RPMI7951 (cell line): ENCODE measurements around a stretch of chr12.

- RAMPAGE, long total RNA = no peak
Measured at GRCh38 chr12:124683098-124683653, 115.8 kb upstream of the NCOR2 start.

DNA sequence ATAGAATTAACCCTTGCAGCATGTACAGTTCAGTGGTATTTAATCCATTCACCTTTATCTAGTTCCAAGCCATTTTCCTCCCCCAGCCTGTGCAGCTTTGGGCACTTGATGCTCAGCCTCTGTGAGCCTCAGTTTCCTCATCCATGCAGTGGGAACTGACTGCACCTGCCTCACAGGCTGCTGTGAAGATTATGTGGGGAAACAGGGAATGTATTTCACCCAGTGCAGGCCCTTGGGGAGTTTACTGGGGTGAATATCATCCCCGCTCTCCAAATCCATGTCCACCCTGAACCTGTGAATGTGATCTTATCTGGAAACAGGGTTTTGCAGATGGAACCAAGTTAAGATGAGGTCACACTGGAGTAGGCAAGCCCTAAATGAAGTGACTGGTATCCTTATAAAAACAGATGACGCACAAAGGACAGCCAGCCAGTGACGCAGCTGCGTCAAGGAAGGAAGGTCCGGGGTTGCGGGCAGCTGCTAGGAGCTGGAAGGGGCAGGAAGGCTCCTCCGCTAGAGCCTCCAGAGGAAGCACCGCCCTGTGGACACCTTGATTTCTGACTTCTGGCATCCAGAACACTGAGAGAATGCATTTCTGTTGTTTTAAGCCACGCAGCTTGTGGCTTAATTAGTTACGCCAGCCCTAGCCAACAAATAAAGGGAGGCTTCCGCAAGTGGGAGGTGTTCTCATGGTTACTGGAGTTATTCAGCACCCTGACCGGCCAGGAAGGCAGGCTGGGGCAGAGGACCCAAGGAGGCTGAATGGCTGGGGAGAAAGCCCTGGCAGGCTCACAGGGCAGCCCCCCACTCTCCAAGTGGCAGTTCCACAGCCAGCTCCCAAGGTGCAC, 127.4 kb upstream of the NCOR2 start:
- RAMPAGE, long total RNA = no peak

- RAMPAGE, long total RNA = no peak
Measured at GRCh38 chr12:124736985-124737424, 126.7 kb downstream of the SCARB1 start.

DNA sequence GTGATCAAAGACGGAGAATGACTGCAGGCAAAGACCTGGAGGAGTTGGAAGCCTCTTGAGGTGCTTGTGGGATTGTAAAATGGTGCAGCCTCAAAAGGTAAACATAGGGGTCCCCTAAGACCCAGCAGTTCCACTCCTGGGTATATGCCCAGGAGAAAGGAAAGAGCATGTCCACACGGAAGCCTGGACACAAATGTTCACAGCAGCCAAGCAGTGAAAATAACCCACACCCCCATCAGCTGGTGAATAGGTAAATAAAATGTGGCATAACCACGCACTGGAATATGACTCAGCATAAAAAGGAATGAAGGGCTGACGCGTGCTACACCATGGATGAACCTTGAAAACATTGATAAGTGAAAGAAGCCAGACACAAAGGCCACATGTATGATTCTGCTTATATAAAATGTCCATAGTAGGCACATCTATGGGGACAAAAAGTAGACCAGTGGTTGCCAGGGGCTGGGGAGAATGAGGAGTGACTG, 3.7 kb upstream of the SCARB1 start:
- RAMPAGE, long total RNA = no peak

- RAMPAGE, long total RNA = no peak
Measured at GRCh38 chr12:124912472-124912908, 2.0 kb downstream of the UBC start.

DNA sequence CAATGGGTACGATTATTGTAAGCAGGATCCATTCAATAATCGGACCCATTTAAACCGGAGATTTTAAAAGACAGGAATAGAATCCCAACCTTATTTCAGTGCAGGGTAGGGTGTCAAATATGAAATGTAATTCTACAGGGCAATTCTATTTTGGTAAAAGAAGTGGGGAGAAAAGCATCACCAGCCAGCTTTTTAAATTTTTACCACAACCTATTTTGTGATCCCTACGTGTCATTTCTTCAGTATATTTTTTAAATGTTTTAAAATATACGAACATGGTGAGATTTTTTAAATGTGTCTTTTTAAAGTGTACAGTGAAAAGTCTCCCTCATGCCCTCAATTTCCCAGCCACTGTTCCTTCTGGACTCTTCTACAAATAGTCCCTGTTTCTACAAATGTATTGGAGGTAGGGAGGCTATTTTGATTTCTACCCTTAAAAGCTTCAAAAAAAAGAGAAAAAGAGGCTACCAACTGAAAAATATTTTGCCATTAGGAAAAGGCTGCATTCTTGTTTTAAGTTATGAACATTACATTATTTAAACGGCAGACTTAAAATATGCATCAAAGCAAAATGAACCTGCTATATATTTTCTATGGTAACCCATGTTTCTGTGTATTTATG, 1.2 kb upstream of the UBC start:
- RAMPAGE, long total RNA = no peak

GRCh38 chr12:124918223-124918804, 3.9 kb upstream of the UBC start:
- RAMPAGE, long total RNA = no peak

- RAMPAGE, long total RNA = no peak
Measured at GRCh38 chr12:125076296-125076891, 11.2 kb downstream of the AACS start.

DNA sequence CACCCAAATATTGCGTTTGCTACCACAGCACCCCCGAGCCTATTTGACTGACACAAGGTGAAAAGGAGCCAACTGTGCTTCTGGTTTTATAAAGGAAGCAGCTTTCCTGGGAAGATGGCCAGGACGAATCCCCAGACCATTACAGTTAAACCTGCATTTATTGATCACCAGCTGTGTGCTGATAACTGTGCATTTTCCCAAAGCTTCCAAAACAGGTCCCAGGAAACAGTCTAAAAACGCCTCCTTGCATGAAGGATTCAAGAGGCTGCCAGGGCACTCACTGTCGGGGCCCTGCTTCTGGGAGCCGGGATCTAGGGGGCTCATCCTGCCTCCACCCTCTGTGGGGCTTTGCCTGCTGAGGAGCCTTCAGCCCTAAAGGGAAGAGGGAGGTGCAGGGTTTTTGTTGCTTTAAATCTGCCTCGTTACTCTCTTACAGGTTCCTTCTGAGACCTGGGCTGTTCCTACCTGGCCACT, 270.0 kb downstream of the TMEM132B start:
- RAMPAGE, long total RNA = no peak

GRCh38 chr12:125652389-125652625, 466.1 kb downstream of the TMEM132B start:
- RAMPAGE, long total RNA = no peak

GRCh38 chr12:125890987-125891446, 704.8 kb downstream of the TMEM132B start:
- RAMPAGE, long total RNA = no peak

DNA sequence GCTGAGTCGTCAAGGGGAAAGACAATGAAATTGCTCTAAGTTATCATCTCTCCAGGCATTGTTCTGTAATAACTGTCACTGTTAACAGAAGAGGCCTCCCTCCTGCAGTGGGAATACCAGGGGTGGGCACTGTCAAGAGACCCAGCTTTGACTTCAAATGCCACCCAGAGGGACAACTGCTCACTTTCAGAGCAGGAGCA, 1256.1 kb downstream of the TMEM132B start:
- RAMPAGE, long total RNA = no peak

DNA sequence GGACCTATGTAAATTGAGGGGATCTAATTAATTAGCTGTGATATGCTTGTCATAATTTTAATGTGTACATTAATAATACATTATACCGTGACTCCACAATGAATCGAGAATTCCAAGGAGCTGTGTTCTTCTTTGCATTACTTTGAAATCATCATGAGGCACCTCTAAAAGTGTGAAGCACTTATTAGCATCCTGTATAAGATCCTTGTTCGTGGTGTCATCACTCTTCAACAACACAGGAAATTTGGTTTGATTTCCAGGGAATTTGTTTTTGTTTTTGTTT, 1421.9 kb upstream of the TMEM132C start:
- RAMPAGE, long total RNA = no peak

- RAMPAGE, long total RNA = no peak
Measured at GRCh38 chr12:127062025-127062532, 1204.9 kb upstream of the TMEM132C start.

GRCh38 chr12:127163013-127163341, 1104.0 kb upstream of the TMEM132C start:
- RAMPAGE, long total RNA = no peak

GRCh38 chr12:127237094-127237652, 1029.8 kb upstream of the TMEM132C start:
- RAMPAGE, long total RNA = no peak

DNA sequence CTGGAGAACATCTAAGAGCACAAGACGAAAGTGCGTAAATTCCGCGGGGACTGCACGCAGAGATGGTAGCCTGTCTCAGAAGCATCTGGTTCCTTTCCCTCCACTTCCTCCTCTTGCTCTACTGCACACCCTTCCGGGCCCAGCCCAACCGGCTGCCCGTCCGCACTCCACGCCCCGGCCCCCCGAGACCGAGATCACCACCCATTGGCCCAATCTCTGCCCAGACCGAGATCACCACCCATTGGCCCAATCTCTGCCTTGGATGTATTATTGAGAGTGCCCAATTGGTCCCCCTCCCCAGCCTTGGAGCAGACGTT, 75.7 kb upstream of the TMEM132C start:
- RAMPAGE, long total RNA = no peak

GRCh38 chr12:128339123-128339659, 72.2 kb downstream of the TMEM132C start:
- RAMPAGE, long total RNA = no peak

DNA sequence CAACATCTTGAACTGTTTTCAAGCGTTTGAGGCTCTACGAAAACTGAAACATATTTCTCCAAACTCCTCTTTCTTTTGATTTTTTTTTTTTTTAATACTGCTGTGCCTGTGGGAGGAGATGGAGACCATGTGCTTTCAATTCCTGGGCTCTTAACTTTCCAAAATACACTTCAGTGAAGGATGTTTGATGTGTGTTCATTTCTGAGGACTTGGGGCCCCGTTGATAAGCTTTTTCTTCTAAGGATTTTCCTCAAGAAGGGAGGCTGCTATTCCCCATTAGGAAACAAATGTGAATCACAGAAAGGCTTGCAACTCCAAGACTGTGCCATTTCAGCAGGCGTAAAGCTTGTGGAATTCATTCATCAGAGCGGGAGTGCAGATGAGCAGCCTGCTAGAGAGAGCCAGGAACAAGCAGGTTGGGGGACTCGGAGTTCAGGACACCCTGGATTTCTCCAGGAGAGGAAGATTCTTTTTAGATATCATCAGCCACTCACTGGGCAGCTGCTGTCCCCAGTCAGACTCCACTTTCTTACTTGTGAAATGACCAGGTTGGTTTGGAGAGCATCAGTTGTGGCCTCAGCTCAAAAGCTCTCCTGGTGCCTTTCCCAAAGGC, 94.7 kb downstream of the TMEM132C start:
- RAMPAGE, long total RNA = no peak

DNA sequence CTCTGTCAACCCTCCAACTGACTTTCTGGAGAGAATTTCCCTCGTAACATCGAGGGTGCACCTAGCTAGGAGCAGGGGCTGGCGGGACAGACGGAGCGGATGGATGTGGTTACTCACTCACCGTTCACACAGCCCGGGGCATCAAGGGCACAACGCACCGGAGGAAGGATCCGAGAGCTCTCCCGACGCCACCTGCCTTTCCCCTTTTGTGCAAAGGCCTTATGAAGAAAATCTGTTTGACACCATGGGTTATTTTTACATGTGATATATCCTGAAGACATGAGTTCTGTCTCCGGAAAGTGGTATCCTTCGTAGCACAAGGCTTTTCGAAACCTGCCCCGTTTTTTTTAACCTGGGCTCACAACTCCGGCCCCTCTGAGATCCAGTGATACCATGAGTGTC, 31.3 kb downstream of the SLC15A4 start:
- RAMPAGE, long total RNA = no peak